Calu3 (cell line): ENCODE measurements around a stretch of chr10.

DNA sequence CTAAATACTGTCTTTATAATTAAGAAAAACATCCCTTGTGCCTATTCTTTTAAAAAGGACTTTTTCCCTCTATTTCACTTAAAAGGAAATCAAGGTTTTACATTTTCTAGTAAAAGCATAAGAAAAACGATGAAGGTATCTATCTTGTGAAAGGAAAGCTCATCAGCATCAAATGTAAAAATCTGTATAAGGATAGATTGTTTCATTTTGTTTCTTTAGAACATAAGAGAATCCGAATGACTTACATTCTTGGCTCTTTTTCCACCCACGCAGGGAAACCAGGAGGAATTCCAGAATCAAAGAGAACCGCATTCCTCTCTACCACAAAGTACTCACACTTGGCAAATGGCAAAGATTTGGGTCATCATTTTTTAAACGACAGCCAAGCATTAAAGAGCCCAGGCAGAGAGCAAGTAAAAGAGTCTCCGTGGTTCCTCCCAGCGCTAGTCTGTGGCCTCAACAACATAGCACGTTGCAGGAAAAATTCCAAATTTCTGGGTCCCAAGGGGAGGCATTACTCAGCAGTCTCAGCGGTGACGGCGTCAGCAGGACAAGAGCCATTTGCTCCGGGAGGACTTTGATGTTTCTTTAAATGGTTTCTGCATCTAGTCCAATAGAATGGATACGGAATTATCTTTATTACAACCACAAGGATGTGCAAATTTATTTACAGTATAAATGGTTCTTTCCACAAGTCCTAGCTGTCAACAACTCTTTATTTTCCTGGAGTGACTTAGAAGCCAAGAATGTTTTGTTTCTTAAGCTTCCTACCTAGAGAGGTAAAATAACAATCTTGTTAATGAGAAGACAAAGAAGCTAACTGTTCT lies 232.7 kb downstream of the SKIDA1 start:
- PRO-cap: no peak

DNA sequence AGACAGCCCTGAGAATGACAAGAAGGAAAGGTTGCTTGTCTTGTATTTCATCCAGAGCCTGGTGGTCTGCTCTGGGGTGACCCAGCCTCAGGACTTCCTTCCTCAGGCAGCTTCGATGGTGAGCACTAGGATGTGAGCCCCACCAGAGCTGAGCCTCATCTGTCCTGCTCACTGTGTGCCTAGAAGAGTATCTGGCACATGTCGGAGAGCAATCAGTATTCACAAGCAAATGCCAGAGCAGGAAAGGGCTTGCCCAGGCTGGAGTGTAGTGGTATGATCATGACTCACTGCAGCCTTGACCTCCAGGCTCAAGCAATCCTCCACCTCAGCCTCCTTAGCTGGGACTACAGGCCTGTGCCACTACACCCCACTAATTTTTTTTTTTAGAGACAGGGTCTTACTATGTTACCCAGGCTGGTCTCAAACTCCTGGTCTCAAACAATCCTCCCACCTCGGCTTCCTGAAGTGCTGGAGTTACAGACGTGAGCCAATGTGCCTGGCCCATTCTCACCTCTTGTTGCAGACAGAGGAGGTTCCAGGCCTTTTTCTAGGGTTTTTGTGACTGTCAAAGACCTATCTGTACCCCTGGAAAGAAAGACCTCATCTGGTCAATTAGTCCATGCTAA lies 210.1 kb downstream of the SKIDA1 start:
- PRO-cap: no peak

GRCh38 chr10:21495257-21496266 lies 29.9 kb downstream of the SKIDA1 start:
- PRO-cap: unidirectional peak, plus-strand start at chr10:21495952; unidirectional peak, plus-strand start at chr10:21496007

GRCh38 chr10:21516775-21517586 lies 8.5 kb downstream of the SKIDA1 start:
- PRO-cap: no peak

- PRO-cap: no peak
Observed at GRCh38 chr10:21545118-21545628, 11.1 kb downstream of the MLLT10 start.

GRCh38 chr10:21673293-21674128 lies 139.5 kb downstream of the MLLT10 start:
- PRO-cap: no peak

- PRO-cap: no peak
Observed at GRCh38 chr10:21687021-21688055, 153.3 kb downstream of the MLLT10 start.

GRCh38 chr10:21733679-21734254 lies 199.7 kb downstream of the MLLT10 start:
- PRO-cap: no peak

GRCh38 chr10:21736641-21737802 lies 203.0 kb downstream of the MLLT10 start:
- PRO-cap: no peak

DNA sequence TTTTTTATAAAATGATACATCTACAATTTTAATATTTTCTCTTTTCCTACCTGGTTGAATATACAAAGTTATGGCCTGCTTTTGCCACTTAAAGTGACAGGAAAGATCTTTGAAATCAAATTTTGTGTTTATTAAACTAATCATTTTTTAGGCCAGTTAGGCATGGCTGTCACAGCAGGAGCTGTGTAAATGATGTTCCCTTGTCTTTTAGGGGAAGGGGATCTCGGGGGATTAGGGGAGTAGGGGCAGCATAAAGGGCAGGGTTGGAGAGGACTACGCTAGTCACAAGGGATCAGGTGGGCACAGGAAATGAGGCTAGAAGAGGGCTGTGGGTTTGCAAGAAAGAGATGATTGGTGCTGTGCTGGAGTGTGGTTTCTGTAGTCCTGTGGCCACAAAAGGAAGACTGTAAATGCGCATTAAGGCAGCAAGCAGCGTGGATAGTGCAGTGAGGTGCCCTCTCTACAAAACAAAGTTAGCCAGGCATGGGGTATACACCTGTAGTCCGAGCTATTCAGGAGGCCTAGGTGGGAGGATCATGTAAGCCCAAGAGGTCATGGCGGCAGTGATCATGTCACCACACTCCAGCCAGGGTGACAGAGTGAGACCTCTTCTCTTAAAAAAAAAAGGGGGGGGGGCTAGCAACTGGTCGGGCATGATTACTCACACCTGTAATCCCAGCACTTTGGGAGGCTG lies 212.0 kb downstream of the MLLT10 start:
- PRO-cap: no peak

GRCh38 chr10:22332960-22333909 lies 12.1 kb upstream of the SPAG6 start:
- PRO-cap: no peak

DNA sequence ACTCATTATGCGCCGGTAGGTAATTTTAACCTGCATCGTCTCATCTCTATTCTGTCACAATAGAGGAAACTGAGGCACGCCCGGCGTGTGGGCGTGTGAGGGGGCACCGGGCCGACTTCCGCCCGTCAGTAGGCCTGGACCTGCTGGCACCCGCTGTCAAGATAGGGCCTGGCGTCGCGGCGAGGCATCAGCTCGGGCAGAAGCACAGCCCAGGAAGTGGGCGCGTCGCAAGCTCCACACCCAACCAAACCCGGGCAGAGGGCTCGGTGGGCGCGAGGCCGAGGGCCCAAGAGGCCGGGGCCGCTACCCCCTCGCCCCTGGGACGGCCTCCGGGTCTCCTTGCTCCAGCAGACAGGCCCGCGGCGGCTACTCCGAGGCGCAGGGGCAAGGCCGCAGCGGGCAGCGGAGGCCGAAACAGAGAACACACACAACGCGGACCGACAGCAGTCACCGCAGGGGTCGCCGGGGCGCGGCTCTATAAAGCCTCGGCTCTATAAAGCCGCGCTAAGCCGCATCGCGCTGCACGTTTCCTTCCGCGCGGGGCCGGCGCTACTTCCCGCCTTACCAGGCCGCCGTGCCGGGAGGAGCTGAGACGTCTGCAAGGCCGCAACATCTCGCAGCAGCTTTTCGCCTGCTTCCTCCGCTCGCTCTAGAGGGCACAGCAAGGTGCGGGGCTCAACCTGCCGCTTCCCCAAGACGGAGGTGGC lies 91.3 kb downstream of the SPAG6 start:
- PRO-cap: bidirectional peak, plus-strand start at position 590 of the sequence, minus-strand start at position 452 of the sequence

DNA sequence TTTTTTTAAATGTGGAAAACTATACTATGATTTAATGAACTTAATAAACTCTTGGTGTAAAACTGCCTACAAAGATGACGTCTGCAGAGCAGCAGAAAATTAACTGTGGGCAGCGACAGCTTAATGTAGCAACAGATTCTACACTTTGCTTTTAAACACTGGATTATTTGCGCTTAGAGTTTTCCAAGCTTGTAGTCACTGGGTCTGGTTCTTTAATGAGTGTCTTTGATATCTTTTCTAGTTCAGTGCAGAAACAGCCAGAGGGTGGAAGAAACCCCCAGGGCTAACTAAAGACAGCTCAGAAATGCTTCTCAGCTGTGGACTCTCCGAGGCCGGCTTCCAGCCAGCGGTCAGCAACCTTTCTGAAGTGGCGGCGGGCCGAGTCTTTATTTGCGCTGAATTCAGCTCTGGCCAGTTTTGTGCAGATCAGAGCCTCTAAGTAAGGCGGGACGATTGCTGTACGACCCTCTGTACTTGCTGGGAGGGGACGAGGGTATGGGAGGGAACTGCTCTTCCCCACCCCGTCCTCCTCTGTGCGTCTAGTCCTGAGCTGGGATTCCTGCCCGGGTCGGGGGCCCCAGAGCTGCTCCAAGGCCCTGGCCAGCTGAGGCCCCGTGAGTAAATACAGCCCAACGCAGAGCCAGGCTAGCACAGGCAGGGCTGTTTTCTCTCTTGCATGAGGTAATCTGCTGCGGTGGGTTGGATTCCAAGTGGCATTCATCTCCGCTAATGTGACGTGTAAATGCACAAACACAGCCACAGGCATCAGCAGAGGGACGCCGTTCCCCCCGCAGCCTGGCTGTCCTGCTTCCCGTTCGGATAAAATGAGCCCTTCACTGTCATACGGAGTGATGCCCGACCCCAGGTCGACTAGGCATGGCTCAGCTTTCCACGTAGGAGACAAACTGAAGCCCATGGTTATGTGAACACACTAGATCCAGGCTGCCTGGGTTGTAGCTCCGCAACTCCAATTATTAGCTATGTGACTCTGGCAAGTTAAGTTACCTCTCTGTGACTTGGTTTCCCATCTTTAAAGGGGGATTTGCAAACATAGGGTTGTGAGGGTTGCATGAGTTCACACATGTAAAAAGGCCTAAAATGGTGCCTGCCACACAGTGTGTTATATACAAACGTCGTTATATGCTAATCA lies 159.7 kb downstream of the PIP4K2A start:
- PRO-cap: no peak

DNA sequence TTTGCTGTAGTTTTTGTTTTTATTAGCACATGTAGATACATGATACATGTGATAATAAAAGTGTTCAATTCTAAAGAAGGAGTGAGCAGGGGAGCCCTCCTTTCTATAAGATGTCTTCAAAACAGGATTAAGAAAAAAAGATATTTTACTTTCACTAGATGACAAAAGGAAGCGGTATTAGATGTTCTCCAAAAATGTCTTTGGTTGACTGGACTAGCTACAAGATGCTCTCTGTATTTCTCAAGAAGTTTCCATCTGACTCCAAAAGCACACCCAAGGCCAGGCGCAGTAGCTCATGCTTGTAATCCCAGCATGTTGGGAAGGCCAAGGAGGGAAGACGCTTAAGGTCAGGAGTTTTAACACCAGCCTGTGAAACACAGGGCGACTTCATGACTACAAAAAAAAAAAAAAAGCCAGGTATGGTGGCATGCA lies 84.6 kb downstream of the PIP4K2A start:
- PRO-cap: no peak

- PRO-cap: no peak
Observed at GRCh38 chr10:22700938-22701869, 13.2 kb downstream of the PIP4K2A start.

DNA sequence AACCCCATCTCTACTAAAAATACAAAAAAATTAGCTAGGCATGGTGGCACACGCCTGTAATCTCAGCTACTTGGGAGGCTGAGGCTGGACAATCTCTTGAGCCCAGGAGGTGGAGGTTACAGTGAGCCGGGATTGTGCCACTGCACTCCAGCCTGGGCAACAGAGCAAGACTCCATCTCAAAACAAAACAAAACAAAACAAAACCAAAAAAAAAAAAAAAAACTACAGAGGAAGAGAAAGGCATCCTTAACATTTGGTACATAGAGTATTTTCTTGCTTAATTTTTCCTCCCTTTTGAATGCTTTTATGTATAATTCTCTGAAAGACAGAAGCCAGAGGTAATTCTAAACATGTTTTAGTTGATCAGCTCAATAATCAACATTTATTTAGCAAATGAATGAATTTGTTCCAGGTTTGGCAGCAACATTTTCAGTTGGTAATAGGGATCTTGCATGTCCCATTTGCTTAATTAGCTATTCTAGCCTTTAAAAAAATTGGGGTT lies 27.6 kb upstream of the PIP4K2A start:
- PRO-cap: no peak

DNA sequence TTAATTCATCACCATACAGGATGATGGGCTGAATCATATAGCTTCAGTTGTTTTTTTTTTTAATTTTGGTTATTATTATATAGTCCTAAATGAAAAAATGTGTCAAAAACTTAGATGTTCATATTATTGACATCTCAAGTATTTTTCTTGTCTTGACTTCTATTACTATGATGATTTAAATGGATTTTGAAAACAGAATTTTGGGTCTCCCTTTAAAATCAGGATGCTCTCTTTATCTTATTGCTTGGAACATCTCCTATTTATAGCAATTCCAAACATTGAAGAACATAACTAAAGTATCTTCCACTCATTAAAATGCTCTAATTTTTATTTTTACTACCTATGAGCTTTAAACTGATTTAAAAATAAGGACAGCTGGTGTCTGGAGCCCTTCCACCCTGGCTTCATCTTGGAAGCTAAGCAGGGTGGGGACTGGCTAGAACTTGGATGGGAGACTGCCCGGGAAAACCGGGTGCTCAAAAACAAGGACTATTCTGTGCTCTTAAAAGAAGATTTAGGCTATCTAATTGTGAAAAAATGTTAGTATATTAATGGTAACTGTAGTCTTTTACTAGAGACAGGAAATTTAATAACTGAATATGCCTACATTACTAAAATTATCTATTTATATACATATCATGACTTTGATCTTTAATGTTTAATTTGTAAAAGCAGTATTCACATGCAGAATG lies 69.2 kb downstream of the ARMC3 start:
- PRO-cap: unidirectional peak, plus-strand start at position 368 of the sequence

DNA sequence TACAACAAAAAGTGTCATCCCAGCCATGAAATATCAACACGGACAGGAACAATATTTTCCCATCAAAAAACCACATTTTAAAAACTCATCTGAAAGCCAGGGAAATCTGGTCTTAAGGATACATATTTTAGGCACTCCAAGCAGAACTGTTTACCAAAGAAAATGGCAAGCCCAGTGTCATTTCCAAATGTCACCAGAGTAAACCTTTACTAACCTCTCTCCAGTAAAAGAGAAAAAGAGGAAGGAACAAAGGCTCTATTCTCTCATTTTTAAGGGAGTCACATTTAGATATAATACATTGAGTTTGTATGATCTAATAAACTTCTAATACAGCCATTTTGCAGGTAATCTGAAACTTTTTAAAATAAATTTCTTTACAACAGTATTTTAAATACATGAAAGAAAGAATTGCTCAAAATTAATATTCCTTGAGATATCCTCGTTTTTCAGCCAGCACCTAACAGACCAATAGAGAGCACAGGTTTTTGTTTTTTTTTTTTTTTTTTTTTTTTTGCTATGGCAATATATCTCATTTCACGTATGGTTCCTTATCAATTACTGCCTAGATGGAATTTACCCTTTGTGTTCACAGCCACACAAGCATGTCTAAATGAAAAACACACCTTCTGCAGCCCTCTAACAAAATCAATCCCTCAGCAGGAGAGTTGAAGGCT lies 39.9 kb upstream of the MSRB2 start:
- PRO-cap: no peak

GRCh38 chr10:23173753-23174757 lies 18.1 kb upstream of the PTF1A start:
- PRO-cap: no peak

DNA sequence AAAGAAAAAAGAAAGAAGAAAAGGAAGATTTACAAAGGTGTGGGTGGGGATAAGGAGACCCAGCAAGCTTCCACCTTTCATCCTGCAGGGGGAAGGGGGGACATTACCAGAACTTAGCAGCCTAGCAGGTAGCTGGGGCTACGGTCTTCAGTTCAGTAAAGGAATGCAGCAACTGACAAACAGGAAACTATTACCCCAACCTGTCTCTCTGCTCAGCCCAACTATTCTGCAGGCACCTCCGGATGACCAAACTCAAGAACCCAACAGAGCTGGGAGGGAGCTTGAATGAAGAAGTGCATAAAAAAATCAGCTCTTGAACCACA lies 18.2 kb upstream of the C10orf67 start:
- PRO-cap: no peak